ENCODE measurements around a stretch of chr6.

GRCh38 chr6:45445693-45446371 is 68.1 kb upstream of the SUPT3H start:
- PRO-cap, result no peak

DNA sequence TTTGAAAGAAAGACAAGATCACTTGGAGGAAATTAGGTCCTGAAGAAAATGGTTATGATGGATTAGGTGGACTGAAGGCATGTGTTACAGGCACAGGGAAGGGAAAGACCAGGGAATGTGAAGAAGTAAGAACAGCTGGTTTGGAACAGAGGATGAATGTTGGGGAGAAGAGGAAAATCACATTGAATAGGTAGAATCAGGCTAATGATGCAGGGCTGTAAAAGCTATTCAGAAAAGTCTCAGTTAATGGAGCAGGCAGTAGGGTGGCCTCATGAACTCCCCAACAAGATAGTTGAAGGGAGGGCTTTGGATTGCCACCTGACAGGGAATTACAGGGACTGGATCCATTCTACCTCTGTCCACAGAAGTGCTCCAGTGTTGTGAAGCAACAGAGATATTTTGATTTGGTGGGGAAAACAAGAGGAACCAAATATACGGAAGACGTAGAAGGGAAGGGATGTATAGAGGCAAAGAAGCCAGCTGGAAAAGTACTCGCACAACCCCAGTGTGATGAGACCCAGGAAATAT is 83.3 kb upstream of the SUPT3H start:
- PRO-cap, result no peak

- PRO-cap, result no peak
Observed at GRCh38 chr6:45548271-45549126, 170.8 kb upstream of the SUPT3H start.

DNA sequence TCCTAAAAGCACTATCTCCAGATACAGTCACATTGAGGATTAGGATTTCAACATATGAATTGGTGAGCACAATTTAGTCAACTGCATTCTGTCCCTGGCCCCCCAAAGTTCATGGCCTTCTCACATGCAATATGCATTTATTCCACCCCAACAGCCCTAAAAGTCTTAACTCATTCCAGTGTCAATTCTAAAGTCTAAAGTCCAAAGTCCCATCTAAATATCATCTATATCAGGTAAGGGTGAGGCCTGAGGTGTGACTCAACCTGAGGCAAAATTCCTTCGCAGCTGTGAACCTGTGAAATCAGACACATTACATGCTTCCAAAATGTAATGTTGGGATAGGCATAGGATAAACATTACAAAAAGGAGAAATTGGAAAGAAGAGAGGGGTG is 27.8 kb downstream of the CLIC5 start:
- PRO-cap, result no peak

- PRO-cap, result no peak
Observed at GRCh38 chr6:46044763-46045425, 29.2 kb upstream of the CLIC5 start.

DNA sequence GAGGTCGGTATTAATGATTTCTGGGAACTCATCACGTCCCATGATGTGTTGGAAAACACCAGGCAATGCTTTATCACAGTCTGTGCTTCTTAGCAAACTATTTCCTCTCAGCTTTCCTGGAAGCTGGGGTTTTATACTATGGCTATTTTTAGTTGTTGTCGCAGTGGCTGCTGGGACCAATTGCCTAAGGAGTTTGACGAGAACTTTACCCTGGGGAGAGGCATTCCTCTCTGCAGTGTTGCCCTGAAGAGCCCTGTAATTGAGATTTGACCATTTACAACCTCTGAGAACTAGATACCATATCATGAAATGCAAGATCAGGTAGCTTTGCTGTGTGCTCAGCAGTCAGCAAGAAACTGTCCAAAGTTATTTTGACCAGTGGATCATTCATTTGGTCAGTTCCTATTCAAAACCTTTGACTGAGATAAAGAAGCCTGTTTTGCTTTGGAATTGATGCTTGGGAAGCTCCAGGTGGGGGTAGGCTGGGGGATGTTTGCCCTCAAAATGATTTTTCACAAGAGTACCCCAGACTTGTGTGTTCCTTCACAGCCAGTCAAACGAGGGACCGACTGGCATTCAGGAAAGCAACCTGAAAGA is 38.0 kb upstream of the CLIC5 start:
- PRO-cap, result bidirectional peak, plus-strand start at position 223 of the sequence, minus-strand start at position 107 of the sequence

- PRO-cap, result no peak
Observed at GRCh38 chr6:46334631-46334951, 156.7 kb downstream of the RCAN2 start.

DNA sequence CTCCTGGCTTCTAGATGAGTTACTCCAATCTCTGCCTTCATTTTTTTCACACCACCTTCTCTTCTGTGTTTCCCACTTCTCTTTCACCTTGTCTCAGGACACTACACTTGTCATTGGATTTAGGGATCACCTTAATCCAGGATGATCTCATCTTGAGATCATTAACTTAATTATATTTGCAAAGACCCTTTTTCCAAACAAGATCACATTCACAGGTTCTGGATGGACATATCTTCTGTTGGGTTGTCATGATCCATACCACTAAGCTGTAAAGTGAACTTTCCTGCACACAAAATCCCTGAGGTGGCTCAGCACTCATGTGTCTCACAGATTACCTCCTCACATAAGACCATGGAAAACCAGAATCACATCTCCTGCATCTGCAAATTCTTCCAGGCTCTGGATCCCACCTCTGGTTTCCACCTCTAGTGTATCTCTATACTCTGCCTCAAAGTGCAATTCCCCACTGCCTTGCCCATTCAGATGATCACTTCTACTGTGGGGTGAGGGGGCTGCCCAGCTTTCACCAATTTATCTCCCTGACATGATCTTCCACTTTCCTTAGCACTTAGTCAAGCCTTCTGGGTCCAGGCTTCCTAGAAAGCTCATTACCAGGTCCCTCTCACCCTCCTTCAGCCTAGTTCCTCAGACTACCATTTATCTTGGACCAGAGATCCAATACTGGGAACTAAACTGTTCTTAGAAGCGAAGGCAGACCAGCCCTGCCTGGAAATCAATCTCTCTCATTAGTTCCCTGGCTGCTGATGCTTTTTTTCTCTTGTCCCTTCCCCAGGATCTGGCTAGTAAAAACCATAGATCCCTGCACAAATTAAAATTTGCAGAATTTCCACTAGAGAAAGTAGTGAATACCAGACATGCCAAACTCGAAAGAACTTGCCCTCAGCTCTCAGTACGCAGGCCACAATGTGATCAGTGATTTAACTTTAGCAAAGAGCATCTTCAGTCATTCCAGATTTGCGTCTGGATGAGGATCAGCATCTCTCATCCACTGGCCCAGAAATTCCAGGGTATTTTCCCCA is 91.3 kb downstream of the RCAN2 start:
- PRO-cap, result no peak

DNA sequence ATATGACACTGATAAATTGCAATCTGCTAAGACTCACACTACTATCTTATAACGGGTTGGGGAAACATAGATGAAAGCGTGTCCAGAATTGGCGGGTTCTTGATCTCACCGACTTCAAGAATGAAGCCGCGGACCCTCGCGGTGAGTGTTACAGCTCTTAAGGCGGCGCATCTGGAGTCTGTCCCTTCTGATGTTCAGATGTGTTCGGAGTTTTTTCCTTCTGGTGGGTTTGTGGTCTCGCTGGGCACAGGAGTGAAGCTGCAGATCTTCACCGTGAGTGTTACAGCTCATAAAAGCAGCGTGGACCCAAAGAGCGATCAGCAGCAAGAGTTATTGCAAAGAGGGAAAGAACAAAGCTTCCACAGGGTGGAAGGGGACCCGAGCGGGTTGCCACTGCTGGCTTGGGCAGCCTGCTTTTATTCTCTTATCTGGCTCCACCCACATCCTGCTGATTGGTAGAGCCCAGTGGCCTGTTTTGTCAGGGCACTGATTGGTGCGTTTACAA is 86.2 kb downstream of the RCAN2 start:
- PRO-cap, result no peak

GRCh38 chr6:46508923-46509768 is 17.9 kb upstream of the RCAN2 start:
- PRO-cap, result no peak

DNA sequence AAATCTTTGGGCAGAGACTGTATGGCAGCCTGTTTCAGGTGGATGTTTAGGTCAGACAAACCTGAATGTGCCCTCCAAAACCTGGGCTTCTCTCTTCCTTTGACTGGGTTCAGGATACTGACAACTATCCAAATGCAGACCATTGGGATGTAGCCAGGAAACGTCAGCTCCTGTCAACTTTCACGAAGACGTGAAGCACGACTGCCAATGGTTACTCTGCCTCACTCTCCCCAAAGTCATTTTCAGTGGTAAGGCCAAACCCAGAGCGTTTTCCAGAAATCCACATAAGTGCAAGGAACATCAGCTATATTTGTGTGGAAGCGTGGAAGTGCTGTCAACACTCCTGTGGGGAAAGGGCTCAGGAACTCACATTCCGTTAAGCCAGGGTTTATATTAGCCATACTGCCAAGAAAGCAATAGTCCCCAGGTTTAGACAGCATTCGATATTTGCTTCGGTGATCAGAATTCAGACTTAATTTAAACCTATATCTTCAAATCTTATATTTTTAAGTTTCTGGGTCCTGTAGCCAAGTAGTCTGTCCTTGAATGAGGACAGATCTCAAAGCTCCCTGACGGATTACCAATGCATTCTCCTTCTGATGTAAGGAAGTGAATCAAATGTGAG is 20.2 kb upstream of the RCAN2 start:
- PRO-cap, result no peak

- PRO-cap, result no peak
Observed at GRCh38 chr6:46648828-46649279, 3.8 kb downstream of the CYP39A1 start.

DNA sequence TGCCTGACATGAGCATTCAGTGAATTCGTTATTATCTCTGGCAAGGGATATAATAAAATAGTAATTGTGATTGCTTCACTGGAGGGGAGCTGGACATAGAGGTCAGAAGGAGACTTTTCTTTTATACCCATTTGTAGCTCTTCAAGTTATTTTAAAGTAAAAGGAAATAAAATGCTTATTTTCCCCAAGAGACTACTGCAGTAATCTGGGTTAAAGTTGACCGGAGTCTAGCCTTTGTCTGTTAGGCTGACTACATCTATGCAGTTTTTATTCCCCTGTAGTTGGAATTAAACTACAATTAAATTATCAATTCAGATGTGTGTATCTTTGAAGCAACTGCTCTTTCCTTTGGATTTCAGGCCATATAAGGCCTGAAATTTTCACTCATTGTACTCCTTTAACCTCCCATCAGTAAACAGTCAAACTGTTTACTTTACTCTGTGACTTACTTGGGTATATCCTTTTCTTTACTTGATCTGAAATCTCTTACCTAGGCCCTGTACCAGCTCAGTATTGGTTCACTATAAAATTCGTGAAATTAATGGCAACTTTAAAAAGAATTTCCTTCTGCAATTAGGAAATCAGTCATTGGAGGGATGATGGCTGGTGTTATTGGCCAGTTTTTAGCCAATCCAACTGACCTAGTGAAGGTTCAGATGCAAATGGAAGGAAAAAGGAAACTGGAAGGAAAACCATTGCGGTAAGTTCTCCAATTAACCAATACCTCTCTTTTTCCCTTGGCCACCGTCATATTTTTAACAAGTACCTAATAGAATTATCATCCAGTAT is 9.2 kb downstream of the SLC25A27 start:
- PRO-cap, result no peak

DNA sequence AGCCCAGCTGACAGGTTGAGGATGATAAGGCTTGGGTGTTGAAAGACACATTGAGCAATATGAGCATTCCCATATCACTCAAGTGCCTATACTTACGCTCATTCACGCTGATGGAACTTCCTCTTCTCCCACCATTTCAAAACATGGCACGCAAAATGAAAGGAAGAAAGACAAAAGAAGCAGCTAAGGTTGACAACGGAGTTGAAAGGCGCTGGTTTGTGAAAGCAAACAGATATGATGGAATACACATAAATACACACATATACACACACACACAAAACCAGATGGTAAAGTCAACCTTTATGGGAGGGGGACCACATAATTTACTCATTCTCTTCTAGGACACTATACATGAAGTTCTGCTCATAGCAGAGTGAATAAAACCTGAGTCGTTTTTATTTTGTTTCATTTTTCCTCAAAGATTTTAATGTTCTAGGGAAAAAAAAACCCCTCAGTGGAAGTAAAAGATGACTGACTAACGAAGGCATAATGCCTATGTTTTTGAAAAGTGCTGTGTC is 22.0 kb upstream of the MEP1A start:
- PRO-cap, result no peak

GRCh38 chr6:46919551-46920030 is 2.1 kb downstream of the ADGRF5 start:
- PRO-cap, result no peak

DNA sequence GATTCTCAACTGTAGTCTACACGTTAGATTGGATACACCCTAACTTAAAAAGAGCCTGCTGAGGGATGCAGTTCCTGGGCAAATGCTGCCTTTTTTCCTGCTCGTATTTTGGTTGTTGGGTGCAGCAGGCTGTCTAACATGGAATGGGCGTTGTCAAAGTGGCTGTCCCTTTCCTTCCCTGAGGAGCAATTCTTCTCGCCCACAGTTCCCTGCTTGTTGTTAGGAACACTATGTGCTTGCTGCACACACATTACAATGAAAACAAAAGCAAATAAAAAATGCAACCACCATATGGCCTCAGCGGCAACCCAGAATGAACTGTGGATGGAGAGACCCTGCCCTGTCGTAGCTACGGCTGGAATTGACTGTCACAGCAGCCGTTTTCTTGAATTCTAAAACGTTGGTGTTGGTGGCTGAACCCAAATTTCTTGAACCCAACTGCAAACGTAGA is 1.8 kb upstream of the ADGRF5 start:
- PRO-cap, result no peak

DNA sequence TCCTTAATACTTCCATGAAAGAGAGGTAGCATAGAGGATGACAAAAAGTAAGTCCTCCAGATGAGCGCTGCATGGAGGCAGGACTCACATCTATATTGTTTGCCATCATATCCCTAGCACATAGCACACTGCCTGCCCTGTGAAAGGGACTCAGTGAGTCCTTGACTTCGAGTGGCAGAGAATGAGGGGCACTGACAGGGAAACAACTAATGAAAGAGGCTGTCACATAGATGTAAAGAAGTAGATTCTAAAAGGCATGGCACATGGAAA is 30.5 kb upstream of the ADGRF5 start:
- PRO-cap, result no peak

DNA sequence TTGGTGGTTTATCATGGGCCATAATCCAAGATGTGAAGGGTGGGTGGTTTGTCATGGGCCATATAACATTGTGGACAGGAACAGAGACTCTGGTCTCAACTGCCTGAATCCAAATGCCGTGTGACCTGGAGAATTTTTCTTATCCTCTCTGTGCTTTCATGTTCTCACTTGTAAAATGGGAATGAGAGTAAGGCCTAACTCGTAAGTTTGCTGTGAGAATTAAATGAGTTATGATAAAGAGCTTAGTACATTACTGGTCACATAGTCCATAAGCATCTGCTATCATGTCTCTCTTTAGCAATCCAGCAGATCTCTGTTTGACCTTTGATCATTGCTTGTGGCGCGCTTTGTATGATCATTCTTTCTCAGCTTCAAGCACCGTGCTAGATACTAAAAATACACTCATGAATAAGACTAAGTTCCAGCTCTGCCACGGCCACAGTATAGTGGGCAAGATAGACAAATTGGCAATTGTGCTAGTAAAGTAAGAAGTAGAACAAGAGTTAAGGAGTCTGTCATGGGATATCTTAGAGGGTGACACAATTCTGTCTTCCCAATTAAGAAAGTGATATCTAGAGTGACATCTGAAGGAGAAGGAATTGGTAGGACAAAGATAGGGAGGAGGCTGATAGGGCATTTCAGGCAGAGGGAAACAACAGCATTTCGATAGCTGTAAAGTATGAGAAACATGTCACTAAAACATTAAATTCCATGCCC is 75.1 kb upstream of the ADGRF1 start:
- PRO-cap, result no peak

DNA sequence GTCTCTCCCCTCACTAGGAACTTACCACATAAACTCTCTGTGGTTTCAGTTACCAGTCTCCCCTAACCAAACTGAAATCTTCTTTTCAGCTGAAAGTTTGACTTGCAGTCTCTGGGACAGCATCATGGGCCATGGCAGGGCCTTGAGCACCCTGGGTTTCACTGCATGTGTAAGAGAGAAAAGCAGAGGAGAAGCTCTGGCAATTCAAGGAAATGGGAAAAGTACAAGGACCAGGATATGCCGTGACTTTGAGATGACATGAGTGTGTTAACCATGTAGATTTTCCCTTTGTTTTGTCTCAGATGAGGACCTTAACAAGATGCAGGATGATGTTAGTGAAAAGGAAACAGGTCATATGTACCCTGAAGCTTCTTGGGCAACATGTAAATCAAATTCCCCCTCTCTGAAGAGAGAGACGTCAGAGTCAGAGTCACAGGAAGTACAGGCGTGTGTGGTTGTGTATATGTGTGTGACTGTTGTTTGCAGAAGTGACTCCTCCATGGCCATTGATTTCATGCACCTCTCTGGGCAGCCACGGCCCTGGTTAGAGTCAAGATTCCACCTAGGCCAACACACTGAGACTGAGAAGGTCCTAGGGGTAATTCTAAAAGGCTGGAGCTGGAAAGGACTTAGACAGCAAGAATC is 106.2 kb downstream of the TNFRSF21 start:
- PRO-cap, result no peak

GRCh38 chr6:47234072-47234955 is 75.4 kb downstream of the TNFRSF21 start:
- PRO-cap, result bidirectional peak, plus-strand start at chr6:47234561, minus-strand start at chr6:47234435

All from gallbladder (tissue), 1 donor.